Metastatic Liver Carcinoma in the Lung (tissue), 2 donors: ENCODE results near the genes MAP3K7CL, KRTAP13-4 and KRTAP7-1.

DNA sequence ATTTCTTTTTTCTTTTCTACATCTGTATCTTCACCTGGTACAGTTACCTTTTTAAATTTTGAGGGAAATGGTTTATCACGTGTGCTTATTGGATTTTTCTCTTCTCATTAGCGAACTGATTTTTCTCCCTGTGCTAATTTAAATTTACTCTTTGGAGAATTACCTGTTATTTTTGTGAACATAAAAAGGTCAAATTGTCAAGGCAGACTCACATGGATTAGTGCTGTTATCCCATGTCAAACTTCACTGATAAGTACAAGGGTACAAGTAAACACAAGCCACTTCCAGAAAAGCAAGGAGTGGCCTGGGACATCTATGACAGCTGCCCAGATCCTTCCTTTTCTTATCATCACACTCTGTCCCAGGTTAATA, 793.8 kb downstream of the N6AMT1 start:
- PRO-cap, 2 experiments = no peak in any of the 2 experiments

GRCh38 chr21:29024800-29025271, 368 bp downstream of the USP16 start:
- PRO-cap, 2 experiments = peak in 2 of 2 experiments; most common plus-strand start chr21:29025034 (in 2); most common minus-strand start chr21:29024871 (in 2)

DNA sequence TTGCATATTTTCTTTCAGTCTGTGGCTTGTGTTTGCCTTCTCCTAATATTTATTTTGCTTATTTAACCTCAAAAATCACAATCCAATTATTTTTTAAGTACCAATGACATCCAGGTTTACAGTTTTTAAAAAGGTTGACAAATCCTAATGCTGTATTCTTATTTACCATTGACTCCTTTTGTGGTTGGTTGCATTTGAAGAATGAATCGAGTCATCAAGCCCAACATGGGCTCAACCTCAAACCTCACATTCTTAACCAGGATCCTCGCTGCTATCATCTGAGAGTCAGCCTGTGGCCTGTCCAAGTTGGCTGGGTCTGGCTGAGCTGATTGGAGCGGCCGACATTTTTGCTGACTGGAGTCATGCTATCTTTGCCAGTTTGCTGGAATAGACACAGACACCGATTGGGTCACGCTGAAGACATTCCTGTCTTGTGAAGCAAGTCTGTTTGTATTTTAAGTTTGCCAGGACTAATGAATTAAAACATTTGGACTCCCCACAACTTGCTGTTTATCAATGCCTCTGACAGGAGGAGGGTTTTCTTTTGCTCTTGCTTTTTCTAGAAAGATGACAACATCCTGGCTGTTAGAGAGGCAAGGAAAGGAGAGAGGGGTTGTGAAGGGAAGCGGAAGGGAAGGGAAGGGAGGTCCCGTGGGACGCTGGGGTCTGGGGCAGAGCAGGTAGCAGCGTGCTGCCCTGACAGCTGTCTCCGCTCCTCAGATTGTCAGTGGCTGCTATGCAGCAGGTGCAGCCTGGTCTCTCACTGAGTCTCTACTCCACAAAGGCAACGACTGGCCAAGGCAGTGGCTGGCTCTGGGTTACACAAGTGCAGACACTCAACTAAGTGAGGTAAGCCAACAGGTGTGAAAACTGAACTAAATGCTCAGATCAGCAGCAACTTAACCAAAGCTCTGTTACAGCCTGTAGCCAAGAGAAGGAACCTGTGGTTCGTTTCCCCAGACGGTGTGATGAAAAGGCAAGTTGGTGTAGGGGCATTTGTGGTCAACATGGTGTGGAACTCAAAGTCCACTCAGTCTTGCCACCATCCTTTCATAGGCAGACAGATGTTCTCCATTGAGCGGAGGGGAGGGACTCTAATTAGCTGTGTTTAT, at the start of gene MAP3K7CL:
Gene MAP3K7CL (plus strand): TSS at position 570 of the 1,112 bp plus-strand sequence.
- PRO-cap, 2 experiments = no peak in any of the 2 experiments

DNA sequence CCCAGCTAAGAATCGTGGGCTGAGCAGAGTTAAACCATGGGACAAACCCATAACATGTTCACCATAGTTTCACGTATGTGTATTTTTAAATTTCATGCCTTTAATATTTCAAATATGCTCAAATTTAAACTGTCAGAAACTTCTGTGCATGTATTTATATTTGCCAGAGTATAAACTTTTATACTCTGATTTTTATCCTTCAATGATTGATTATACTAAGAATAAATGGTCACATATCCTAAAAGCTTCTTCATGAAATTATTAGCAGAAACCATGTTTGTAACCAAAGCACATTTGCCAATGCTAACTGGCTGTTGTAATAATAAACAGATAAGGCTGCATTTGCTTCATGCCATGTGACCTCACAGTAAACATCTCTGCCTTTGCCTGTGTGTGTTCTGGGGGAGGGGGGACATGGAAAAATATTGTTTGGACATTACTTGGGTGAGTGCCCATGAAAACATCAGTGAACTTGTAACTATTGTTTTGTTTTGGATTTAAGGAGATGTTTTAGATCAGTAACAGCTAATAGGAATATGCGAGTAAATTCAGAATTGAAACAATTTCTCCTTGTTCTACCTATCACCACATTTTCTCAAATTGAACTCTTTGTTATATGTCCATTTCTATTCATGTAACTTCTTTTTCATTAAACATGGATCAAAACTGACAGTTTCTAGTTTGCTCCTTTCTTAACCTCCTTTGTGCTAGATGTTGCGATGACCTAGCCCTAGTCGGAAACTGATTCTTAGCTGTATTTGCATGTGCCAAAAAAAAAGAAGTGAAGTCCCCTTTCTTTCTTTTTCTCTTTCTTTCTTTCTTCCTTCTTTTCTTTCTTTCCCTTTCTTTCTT, 45.0 kb downstream of the MAP3K7CL start:
- PRO-cap, 2 experiments = no peak in any of the 2 experiments

DNA sequence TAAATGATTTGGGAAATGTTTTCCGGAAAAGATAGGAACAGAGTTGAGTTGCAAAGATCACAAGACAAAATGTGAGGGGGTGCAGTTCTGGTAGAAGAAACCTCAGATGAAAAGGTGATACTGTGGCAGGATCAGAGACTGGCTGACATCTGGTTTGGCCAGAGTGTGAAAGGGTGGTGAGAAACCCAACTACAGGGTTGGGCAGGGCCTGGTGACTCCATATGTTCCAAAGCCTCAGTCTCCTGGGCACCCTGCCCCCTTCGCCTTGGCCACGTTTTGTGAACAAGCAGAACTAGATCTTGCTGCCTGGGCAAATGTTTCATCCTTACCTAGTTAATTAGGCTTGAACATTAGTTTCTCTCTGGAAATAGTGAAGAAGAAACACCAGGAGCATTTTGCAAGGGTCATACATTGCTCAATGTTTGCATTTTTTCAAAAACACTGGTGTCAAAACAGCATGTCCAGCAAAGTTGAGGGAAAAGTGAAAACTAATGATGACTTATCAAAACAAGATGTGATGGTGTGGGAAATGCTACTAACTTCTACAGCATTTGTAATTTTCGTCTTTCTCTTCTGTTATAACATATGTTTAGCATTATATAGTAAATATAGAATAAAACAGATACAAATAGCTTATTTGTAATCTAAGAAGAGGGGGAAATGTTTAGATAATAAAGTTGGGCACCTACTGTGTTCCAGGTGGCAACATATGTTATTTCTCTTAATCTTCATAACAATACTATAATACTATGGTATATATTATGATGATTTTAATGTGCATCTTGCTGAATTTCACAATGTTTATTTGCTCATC, 60.6 kb downstream of the MAP3K7CL start:
- PRO-cap, 2 experiments = no peak in any of the 2 experiments

- PRO-cap, 2 experiments = no peak in any of the 2 experiments
These were observed 3.4 kb upstream of the BACH1 start for GRCh38 chr21:29295261-29295814.

- PRO-cap, 2 experiments = no peak in any of the 2 experiments
These were observed 178.7 kb downstream of the BACH1 start for GRCh38 chr21:29477339-29477887.

DNA sequence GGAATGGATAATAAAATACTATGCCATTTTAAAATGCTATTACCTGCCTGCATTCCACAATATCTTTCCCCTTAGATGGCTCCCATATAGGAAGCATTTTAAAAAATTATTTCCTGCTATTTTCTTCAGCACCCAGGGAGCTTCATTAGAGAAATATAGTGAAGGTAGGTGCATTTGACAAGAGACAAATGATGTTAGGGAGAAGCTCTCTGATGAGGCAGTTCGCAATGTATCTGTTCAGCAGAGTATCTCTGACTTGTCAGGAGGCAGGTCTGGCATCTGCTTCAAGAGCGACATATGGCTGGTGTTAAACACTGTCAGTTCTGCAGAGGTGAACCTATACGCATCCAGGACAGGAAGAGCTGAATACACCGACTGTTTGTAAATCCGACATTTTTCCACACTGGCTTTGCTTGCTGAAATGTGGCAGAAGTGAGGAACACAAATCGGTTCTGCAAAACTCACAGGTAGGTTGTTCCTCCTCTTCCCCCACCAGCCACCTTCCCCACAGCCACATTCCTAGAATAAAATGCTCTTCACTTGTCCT, 289.4 kb downstream of the GRIK1 start:
- PRO-cap, 2 experiments = no peak in any of the 2 experiments

- PRO-cap, 2 experiments = no peak in any of the 2 experiments
These were observed 254 bp upstream of the GRIK1 start for GRCh38 chr21:29940115-29940385.

- PRO-cap, 2 experiments = no peak in any of the 2 experiments
These were observed at the start of gene KRTAP13-4 for GRCh38 chr21:30429928-30430520. Gene KRTAP13-4 (plus strand): TSS chr21:30430220.

DNA sequence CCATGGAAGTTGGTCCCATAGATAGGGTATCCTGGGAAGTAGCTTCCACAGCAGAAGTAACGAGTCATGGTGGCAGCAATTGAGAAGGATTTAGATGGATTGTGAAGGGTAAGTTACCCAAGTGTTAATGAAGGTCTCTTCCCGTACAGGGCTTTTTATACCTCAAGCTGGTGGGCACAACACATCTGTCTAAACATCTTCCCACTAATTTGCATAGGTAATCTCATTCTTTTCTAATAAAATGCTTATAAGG, at the start of gene KRTAP7-1:
Gene KRTAP7-1 (minus strand): TSS at position 129 of the 253 bp plus-strand sequence.
- PRO-cap, 2 experiments = no peak in any of the 2 experiments

- PRO-cap, 2 experiments = no peak in any of the 2 experiments
These were observed 92.1 kb downstream of the TIAM1 start for GRCh38 chr21:31251749-31252515.

DNA sequence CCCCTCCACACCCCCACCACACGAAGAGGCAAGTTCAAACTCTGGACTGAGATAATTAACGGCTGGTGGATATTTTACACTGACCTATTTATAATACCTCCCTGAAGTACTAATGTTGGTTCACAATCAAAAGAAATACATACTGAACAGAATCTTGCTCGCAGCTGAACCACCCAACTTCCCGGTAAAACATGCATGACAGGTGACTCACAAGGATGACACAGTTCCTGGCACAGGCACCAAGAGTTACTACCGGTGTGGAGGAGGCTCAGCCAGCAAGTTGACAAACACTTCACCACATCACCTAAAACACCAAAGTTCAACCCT, 10.4 kb upstream of the TIAM1 start:
- PRO-cap, 2 experiments = no peak in any of the 2 experiments

DNA sequence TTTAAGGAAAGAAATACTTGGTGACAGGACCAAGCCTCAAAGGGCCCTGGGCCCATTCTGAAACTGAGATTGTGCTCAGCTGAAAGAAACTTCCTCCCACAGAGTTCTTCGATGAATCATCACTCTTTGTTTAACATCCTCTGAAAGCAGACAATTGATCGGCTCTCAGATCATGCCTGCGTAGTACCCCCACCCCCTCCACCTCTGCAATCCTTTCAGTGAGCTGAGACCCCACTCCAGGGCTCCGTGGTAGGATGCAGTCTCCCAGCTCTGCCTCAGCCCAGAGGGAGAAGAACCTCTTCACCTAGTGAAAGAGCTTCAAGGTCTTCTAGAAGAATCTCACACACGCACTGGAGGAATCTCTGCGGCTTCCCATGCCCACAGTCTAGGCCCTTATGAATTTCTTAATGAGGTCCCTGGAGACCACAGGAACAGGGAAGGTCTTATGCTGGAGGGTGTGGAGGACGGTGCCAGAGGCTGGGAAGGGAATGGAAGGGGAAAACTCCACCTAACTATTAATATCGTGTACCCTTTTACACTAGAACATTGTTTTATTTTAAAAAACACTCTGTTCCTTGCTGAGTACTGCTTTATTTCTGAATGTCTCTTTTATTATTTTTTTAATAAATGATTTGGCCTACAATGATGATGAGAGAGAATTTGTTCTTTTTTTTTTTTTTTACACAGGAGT, 104.8 kb upstream of the SOD1 start:
- PRO-cap, 2 experiments = no peak in any of the 2 experiments

GRCh38 chr21:31647680-31648101, 11.8 kb upstream of the SOD1 start:
- PRO-cap, 2 experiments = no peak in any of the 2 experiments

- PRO-cap, 2 experiments = no peak in any of the 2 experiments
These were observed 17.0 kb downstream of the SOD1 start for GRCh38 chr21:31676267-31677062.

GRCh38 chr21:31679826-31680393, 20.4 kb downstream of the SOD1 start:
- PRO-cap, 2 experiments = no peak in any of the 2 experiments

DNA sequence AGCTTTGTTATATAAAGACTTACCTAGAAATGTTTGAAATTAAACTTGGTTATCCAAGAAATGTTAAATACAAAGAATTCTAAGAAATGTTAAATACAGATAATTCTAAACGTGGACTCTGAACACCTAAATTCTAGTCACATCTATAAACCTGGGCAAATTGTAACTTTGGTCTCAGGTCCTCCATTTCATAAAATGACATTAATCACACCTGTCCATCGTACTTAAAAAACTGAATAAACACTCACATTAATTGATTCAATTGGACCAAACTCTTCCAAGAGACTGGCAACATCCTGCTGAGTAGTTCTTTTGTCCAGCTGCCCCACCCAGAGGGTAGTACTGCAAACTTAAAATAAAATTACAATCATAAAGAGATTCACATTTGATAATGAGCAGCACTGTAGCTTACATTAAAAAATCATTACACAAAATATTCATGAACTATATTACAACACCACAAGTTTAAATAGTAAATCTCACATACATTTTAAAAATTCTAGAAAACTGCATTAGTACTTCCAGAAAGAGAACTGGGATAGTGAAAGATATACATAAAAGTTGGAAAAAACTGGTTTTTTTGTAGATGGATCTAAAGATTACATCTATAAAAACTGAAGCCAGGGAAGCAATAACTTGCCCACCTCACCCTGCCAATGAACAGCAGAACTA, 32.7 kb downstream of the SOD1 start:
- PRO-cap, 2 experiments = no peak in any of the 2 experiments

DNA sequence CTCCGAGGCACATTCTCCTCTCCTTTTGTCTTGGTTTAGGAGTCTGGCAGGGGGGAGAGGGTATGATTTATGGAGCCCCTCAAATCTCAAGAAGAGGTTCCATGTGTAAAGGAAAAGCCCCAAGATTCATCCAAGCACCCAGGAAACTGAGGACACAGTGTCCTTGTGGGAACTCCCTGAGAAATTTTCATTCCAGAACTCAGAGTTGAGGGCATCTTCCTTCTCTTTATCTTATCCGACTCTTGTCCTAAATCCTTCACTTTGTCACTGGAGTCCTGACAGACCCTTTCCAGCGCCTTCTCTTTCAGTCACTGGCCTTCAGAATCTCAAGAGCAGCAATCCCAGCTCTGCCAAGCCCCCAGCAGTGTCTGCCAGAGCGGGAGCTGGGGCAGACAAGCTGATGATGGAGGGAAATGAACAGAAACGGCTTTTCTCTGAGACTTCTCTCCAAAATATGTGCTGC, 32.4 kb downstream of the MIS18A start:
- PRO-cap, 2 experiments = no peak in any of the 2 experiments

GRCh38 chr21:32359609-32360103, 33.2 kb downstream of the URB1 start:
- PRO-cap, 2 experiments = no peak in any of the 2 experiments